Brain (tissue), 1 donor: ENCODE measurements around a stretch of chr20.

- RRBS = no CpG with 5 or more reads among the region's 22 CpGs
These were observed 3.0 kb upstream of the UBE2V1 start for GRCh38 chr20:50115822-50116421.

- RRBS = no CpG with 5 or more reads among the region's 7 CpGs
These were observed 8.7 kb upstream of the UBE2V1 start for GRCh38 chr20:50121454-50122312.

- RRBS = no CpG with 5 or more reads among the region's 45 CpGs
These were observed 18.4 kb upstream of the CEBPB start for GRCh38 chr20:50171970-50172919.

- RRBS = no CpG with 5 or more reads among the region's 11 CpGs
These were observed 4.4 kb upstream of the CEBPB start for GRCh38 chr20:50186190-50186607.

DNA sequence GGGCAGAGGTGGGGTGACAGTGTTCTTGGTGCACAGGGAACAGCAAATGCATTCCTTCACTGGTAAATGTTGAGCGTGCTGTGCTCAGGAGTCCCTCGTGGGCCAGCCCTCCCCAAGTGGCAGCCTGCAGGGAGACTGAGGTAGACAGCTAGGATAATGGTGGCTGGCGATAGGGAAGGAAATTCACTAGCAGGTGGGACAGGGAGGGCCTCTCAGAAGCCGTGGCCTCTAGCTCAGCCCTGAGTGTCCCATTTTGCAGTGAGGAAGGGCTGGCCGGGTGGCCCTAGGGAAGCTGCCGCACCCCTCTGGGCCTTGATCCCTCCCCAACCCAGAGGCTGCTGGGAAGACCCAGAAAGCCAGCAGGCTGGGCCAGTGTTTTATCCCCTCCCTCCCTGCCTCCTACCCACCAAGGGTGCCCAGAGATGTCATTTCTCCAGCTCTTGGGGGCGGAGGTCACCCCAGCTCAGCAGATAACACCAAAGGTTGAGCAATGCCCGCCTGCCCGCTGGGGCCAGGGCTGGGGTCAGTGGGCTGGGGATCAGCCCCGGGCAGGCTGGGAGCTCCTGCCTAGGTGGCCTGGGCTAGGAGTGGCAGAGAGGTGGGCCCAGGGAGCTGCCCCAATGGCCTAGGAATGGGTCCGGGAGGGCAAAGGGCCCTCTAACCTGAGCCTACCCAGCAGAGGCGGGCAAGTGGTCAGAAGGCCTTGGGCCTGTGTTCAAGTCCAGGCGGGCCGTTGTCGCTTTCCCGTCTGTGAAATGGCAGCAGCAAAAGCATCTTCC, 1.7 kb upstream of the CEBPB start:
- RRBS = 95% methylated on average over 2 of the region's 16 CpGs

DNA sequence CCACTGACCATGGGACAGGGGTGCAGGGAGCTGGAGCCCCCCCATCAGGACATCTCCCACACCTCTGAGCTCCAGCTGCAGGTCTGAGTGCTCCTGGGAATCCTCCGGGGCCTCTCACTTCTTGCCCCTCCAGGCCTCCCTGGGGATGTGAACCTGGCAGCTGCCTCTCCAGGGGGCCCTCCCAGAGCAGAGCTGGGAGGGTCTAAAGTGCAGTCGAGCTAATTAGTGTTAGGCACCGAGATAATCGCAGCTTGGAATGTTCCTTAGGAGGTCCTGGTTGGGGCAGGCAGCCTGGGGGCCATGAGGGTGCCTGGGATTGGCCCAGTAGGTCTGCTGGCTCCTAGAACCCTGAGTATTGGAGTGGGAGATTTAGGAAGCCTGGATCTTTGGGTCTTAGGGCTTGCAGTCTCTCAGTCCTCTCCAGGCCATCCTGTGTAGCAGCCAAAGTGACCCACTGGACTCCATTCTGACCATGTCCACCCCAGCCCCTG, 26.0 kb downstream of the CEBPB start:
- RRBS = no CpG with 5 or more reads among the region's 4 CpGs

DNA sequence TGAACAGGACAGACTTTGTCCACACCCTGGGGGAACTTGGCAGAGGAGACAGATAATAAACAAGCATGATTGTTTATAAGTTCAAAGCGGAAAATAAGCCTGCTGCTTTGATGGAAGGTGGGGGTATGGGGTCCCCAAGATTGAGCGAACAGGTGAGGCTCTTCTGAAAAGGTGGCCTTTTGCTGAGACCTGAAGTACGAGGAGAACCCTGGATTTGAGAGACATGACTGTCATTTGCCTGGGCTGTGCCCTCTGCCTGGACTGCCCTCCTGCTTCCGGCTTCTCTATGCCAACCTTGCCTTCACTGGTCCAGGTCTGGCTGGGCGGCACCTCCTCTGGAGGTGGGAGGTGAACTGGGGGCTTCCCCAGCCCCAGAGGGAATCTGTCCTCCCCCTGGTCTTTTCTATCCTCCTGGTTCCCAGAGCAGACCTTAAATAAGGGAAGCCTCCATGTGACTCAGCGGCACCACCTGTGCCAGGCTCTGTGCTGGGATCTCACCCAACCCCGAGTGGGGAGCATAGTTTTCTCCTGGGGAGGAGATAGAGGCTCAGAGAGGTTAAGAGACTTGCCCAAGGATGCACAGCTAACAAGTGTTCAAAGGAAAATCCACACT, 59.1 kb downstream of the CEBPB start:
- RRBS = no CpG with 5 or more reads among the region's 7 CpGs

GRCh38 chr20:50271021-50272072, 80.7 kb downstream of the CEBPB start:
- RRBS = no CpG with 5 or more reads among the region's 21 CpGs

DNA sequence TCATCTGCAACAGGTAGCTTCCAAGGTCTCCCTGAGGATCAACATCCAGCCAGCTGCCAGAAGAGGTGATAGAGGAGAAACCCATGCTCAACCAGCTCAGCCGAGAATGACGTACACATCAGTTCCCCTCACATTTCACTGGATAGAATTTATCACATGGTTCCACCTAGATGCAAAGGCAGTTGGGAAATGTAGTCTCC, 144.5 kb downstream of the CEBPB start:
- RRBS = no CpG with 5 or more reads among the region's 2 CpGs

DNA sequence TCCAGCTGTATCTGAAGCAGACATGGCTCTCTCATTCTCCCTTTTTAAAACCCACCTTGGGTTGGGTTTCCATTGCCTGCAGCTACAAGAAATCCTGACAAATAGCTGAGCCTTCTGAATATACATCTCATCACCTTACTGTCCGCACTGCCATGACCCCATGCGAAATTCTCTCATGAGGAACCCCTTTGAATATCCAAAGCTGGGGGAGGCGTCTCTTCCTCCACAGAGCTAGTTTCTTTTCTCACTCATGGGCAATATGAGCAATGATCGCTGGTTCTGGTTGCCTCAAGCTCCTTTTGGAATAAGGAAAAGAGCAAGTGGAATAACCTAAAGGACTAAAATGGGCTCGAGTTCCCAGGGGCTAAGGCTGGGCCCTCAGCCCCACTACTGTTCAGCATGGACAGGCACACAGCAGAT, 156.6 kb downstream of the CEBPB start:
- RRBS = no CpG with 5 or more reads among the region's 5 CpGs

DNA sequence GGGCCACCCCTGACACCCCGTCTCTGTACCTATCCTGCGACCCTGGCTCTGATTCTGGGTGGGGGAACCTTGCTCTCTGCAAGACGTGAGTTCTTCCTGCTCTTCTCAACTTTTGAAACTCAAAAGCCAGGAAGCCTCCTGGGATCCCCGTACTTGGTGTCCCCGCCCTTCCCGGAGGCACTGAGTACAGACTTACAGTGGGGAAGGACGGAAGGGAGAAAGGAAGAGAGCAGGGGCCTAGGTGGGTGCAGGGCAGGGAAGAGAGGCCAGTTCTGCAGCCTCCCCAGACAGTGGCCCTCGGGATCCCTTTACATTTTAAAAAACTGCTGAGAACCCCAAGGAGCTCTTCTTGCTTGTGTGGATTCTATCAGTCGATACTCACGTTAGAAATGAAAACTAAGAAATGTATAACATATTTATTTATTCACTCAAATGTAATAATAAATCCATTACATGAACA, 149.0 kb upstream of the PTPN1 start:
- RRBS = no CpG with 5 or more reads among the region's 10 CpGs

GRCh38 chr20:50376660-50377332, 133.4 kb upstream of the PTPN1 start:
- RRBS = 70% methylated on average over 6 of the region's 17 CpGs

GRCh38 chr20:50379080-50379979, 130.9 kb upstream of the PTPN1 start:
- RRBS = 86% methylated on average over 3 of the region's 35 CpGs

GRCh38 chr20:50395099-50395915, 114.9 kb upstream of the PTPN1 start:
- RRBS = no CpG with 5 or more reads among the region's 14 CpGs

DNA sequence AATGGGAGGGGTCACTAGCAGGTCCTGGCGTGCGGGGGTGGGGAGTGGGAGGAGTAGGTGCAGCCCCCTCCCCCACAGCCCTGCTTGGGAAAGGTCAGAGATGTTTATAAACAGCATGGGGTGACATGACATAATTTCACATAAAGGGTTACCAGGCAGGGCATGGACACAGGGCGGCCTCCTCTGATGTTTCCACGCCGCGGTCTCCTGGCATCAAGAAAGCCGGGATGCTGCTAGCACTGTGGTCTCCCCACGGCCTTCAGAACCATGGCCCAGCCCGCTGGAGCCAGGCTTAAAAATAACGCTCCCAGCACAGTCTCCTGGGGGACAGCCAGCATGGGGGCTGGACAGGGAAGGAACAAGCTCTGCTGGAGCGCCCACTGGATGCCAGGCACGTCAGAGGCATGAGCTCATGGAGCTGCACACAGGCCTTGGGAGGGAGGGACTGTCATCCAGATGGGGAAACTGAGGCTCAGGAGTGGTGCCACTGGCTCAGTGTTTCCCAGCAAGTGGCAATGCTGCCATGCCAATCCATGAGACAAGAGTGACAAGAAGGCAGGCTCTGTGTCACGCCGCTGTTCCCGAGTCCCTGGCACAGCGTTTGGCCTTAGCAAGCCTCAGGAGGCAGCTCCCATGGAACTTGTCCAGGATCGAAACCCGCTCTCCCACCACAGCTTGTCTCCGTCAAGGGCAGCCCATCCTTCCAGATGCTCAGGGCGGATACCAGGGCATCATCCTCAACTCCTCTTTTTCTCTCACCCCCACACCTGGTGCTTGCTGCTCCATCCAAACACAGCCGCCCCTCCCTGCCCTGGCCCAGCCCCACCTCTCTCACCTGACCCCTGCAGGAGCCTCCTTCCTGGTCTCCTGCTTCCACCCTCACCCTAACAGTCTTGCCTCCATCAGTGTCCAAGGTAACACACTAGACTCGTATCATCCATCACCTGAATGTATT, 110.8 kb upstream of the PTPN1 start:
- RRBS = no CpG with 5 or more reads among the region's 22 CpGs

GRCh38 chr20:50431133-50431666, 79.0 kb upstream of the PTPN1 start:
- RRBS = no CpG with 5 or more reads among the region's 12 CpGs

DNA sequence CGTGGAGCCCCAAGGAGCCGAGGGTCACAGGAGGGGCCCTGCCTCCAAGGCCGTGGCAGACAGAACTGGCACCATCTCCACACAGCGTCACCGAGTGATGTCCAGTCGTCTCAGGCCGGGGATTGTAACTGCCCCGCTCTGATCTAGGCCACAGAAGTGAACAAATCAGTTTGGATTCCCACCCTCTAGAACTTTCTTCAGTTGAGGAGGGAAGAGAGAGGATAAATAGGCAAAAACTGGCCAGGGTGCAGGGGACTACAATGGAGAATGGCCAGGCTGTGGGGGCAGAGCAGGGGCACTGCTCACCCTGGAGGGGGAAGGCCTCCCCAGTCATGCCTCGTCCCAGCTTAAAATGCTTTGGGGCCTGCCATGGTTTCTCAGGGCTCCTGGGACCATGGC, 54.0 kb upstream of the PTPN1 start:
- RRBS = no CpG with 5 or more reads among the region's 9 CpGs

- RRBS = no CpG with 5 or more reads among the region's 3 CpGs
These were observed 3.4 kb downstream of the PTPN1 start for GRCh38 chr20:50513383-50514152.

DNA sequence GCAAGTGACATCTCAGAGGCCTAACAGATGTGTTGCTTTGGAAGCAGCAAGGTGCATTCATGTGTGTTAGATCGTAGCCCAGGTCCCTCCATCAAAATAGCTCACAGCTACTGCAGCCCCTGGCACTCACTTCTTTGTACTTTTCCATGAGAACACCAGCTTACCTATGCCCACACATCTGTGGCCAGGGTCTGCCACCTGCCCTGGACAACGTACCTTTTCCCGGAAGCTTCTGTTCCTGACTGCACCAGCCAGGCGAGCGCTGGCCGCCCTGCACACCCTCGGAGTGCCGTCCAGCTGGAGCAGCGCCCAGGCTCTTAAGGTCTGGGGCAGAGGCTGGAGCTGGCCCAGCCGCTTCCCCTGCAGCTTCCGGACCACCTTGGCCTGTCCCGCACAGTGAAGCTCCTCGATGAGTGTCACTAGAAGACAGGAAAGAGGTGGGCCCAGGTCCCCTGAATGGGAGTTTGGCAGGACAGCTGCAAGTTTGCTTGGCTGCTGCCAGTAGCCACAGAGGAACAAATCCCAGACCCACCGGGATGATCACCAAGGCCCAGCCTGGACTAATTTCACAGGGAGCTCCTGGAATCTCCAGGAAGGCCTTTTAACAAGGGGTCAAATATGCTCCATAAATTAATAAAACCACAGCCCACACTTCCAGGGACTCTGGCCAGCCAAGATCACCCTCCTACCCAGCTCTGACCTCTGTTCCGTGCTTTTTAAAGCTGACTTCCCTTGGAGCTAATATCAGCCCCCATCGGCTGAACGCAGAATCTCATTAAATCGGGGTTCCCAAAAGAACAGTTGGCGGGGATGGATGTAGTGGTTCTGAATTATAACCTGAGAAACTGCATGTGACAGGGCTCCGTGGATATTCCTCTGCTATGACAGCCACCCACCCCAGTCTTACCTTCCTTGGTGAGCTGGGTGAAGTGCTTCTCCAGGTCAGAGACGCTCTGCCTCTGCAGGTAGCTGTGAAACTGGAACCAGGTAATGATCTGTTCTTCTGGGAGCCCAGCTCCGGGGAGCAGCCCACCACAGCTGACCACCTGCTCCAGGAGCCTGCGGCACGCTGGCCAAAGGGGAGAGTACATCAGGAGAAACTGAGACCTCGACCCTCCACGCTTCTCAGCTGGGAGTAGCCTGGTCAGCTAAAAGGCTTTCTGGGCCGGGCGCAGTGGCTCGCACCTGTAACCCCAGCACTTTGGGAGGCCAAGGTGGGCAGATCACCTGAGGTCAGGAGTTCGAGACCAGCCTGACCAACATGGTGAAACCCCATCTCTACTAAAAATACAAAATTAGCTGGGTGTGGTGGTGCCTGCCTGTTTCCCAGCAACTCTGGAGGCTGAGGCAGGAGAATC, 82.4 kb downstream of the PTPN1 start:
- RRBS = 73% methylated on average over 2 of the region's 30 CpGs

GRCh38 chr20:50732211-50732394, 723 bp downstream of the PARD6B start:
- RRBS = no CpG with 5 or more reads among the region's 6 CpGs